ENCODE results near the genes KNSTRN, CCDC32, RMDN3, CHAC1, CHP1 and RTF1.

- RRBS, result 1% methylated on average over 11 of the region's 63 CpGs
Measured at GRCh38 chr15:40382564-40383781, at the start of gene KNSTRN. Gene KNSTRN, plus strand, starts transcription at chr15:40382721.

DNA sequence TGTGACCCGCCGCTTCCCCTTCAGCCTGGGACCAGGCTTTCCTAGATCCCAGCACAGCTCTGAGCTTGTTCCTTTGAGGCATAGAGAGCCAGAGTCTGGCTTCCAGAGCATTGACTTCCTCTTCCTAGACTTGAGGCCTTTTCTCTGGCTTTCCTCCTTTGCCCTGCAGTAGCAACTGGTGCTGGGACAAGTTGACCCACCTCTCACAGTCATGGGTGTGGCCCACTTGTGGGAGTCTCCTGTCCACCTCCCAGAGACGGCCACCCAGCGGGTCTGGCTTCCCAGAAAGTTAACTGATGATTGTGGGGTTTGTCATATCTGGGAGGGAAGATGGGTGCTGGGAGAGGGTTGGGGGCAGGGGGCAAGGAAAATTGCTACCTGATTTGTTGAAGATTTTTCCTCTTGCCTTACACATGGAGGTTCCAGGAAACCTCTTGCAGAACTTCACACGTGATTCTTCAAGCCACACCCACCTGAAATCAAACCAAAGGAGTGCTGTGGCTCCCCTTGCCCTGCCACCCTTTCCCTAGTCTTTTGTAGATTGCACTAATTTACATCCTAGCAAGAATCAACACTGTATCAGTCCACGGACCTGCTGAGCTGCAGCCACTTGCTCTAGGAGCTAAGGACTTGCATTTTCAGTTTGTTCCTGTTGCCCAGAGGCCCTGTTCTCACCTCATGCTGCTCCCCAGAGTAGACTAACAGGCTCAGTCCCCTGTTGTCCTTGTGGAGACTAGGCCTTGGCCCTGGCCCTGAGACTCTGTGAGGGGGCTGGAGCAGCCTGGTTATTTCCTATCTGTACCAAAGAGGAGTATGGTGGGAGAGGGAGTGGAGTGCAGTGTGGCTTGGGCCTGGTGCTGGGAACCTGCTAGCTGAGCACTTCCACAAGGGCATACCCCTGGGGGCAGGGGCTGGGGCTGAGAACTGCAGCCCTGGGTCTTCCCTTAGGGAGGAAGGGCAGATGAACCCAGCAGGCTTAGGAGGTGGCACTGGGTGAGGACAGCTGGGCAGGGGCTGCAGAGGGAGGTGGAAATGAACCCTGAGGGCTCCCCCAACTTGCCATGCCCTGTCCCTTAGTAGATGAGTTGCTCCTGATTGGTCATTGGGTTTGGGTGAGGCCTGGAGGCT is 3.9 kb upstream of the CHST14 start:
- RRBS, result no CpG with 5 or more reads among the region's 6 CpGs

DNA sequence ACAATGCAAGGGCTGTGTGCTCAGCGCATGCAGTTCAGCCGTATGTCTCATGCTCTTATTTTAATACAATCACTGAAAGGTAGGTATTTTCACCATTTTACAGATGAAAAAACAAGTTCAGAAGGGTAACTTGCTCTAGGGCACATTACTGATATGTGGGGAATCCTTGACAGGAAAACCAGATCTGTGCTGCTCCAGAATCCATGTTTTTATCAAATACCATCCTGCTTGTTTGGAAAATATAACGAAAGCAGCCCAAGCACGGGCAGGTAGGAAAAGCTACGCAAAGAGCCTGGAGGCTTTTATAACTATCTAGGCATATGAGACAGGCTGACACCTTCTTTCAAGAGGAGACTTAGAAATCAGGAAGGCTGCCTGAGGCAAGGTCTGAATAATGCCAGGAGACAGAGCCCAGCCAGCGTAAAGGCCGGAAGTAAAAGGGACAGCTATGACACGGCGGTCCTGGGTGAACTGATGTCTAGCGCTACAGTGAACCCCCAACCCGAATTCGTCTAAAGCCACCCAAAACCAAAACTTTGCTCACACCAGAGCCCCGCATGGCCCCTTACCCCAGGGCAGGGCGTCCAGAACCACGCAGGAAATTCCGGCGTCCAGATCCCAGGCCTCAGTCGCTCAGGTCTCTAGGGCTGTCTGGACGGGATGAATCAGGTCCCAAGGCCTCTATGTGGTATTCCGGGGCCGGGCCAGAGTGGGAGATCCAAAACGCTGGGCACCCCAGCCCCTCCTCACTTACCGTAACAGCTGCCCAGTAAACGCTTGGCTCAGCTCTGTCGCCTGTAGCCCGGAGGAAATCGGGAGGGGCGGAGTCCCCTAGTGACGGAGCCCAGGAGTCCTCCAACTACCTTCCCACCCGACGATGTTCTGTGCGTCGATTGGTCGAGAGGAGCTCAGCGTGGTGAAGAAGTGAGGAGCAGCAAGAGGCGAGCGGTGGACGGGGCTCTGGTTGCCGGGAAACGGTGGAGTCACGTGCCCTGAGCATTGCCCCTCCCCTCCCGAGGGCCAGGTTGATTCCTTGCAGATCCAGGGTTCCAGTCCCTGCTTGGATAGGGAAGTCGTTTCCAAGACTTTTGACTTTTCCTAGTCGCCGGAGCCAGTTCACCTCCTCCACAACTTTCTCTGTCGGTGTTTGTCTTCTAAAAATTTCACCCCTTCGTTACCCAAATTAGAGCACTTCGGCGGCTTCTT is at the start of gene CCDC32:
Gene CCDC32, minus strand, starts transcription at position 821 of the 1,206 bp plus-strand sequence.
- RRBS, result under 1% methylated on average over 4 of the region's 49 CpGs

GRCh38 chr15:40590559-40591089 is 3.4 kb upstream of the KNL1 start:
- RRBS, result no CpG with 5 or more reads among the region's 16 CpGs

DNA sequence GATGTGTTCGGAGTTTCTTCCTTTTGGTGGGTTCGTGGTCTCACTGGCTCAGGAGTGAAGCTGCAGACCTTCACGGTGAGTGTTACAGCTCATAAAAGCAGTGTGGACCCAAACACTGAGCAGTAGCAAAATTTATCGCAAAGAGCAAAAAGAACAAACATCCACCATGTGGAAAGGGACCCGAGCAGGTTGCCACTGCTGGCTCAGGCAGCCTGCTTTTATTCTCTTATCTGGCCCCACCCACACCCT is 18.8 kb upstream of the RAD51 start:
- RRBS, result no CpG with 5 or more reads among the region's 5 CpGs

- RRBS, result 2% methylated on average over 10 of the region's 30 CpGs
Measured at GRCh38 chr15:40754511-40755029, 484 bp downstream of the RMDN3 start.

DNA sequence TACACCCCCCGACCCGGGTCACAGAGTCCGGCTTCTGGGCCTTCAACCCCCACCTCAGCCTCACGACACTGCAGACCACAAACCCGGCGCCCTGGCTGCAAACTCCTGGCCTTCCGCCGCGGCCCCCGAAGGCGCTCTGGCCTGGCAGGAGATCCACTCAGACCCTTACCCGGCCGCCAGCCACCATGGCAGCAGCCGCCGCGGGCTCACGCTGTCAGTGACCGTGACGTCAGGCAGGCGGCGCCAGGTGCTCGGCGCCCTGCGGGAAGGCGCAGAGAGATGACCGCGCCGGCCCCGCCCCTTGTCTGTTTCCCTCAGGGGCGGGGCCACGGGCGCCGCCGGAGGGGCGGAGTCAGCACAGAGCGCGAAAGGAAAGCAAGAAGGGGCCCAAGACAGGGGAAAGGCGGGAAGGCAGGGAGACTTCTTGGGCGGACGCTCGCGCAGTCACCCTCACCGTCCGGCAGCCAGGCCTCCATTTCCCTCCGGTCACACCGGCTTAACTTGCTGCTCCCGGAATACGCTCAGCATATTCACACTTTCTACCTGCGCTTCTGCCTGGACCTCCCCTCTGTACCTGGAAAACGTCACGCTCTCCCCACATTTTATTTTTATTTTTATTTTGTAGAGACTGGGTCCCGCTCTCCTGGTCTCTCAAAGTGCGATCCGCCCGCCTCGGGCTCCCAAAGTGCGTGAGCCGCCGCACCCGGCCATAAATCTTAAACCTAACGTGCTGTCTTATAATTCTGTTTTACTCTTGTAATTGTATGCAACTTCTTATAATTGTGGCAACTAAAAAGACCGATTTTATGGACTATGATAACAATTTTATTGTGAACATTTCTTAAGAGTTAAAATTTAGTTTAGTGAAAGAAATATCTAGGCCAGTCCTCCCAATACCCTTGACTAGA is at the start of gene RMDN3:
Gene RMDN3, minus strand, starts transcription at position 225 of the 908 bp plus-strand sequence.
- RRBS, result 4% methylated on average over 14 of the region's 62 CpGs

GRCh38 chr15:40766724-40767375 is 2.9 kb upstream of the C15orf62 start:
- RRBS, result no CpG with 5 or more reads among the region's 15 CpGs

DNA sequence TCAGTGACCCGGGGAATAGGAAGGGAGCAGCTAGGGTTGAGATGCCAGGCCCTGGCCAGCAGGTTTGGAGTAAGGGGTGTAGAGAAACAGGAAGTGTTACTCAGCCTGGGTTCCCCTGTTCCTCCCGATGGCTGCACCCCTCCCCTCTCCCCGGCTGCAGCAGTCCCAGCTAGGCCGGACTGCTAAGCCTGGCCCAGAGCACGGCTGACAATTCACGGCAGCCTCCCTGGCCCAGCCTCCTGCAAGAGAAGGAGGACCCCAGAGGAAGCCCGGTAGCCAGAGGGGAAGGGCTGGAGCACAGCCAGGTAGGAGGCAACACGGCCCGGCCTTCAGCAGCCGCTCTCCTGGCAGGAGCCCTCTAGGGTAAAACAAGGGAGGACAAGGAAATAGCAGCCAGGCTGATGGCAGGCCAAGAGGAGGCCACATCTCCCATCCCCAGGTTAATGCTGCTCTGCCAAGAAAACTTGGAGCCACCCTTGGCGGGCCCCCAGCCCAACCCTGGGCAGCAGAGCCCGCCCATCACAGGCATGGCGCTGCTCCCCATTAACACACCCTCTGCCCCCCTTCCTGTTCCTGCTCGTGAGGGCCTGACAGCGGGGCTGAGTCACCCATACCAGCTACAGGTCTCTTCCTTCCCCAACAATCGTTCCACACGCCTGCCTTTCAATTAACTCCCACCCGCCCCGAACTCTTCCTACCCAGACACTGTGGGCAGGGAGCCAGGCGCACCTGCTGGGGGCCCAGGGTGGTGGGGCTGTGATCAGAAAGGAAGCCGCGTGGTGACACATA is 575 bp upstream of the C15orf62 start:
- RRBS, result 36% methylated on average over 3 of the region's 22 CpGs

GRCh38 chr15:40771123-40771586 is 1.4 kb downstream of the C15orf62 start:
- RRBS, result no CpG with 5 or more reads among the region's 5 CpGs

- RRBS, result no CpG with 5 or more reads among the region's 18 CpGs
Measured at GRCh38 chr15:40852656-40853756, 9.2 kb downstream of the SPINT1 start.

DNA sequence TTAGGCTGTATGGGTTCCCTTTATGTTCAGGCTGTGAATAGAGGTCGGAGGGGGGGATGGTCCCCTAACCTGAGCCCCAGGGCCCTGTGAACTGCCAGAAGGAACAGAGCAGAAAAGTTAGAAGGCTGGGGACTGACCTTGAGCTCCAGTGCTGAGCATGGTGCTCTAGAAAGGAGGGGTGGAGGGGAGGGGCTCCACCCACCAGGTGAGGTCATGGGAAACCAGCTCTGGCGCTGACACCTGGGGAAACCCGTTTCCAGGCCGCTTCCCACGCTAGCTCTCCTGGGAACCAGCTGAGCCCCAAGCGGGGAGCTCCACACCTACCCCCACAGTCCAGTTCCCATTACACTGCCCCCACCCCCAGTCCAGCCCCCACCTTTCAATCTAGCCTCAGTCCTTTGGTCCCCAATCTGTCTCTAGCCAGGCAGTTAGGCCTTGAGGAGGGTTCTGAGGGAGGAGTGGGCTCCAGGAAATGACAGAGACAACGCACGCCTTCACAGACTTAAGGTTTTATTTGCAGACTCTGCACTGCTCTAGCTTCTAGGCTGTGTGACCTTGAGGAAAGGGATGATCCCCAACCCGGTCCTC is 2.2 kb downstream of the RHOV start:
- RRBS, result no CpG with 5 or more reads among the region's 9 CpGs

DNA sequence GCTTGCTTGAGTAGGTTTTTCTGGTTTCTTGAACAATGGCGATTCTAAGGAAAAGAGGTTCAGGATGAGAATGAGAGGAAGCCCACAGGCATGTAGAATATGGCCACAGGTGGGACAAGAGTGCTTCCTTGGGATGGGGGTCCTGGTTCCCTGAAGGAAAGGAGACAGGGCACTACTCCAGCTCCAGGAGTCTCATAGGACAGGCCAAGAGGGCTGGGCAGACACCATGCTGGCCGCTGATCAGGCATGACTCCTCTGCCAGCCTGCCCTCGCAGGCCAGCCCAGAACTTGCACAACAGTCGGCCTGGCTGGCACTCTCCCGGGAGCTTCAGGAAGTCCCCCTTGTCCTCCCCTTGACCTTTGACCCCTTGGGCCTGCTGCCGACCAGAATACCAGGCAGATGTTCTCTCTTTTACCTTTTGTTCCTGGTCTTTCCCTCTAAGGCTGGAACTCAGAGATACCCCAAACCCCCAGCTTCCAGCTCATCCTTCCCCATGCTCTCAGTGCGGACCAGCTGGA is 15.4 kb downstream of the VPS18 start:
- RRBS, result no CpG with 5 or more reads among the region's 7 CpGs

DNA sequence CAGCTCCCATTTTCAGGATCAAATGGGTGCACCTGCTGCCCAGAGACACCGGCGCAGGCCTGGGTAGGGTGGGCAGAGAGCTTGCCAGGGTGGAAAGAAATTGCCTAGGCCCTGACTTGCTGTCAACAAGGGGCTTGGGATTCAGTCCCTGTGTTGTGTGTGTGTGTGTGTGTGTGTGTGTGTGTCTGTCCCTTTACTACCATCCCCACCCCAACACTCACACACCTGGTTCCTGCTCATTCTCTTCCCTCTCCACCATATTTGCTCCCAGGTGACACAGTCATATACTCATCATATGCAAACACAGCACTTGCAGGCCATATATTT is 3.9 kb downstream of the DLL4 start:
- RRBS, result no CpG with 5 or more reads among the region's 2 CpGs

GRCh38 chr15:40953350-40953644 is at the start of gene CHAC1:
Gene CHAC1, plus strand, starts transcription at chr15:40953471.
- RRBS, result under 1% methylated on average over 8 of the region's 25 CpGs

DNA sequence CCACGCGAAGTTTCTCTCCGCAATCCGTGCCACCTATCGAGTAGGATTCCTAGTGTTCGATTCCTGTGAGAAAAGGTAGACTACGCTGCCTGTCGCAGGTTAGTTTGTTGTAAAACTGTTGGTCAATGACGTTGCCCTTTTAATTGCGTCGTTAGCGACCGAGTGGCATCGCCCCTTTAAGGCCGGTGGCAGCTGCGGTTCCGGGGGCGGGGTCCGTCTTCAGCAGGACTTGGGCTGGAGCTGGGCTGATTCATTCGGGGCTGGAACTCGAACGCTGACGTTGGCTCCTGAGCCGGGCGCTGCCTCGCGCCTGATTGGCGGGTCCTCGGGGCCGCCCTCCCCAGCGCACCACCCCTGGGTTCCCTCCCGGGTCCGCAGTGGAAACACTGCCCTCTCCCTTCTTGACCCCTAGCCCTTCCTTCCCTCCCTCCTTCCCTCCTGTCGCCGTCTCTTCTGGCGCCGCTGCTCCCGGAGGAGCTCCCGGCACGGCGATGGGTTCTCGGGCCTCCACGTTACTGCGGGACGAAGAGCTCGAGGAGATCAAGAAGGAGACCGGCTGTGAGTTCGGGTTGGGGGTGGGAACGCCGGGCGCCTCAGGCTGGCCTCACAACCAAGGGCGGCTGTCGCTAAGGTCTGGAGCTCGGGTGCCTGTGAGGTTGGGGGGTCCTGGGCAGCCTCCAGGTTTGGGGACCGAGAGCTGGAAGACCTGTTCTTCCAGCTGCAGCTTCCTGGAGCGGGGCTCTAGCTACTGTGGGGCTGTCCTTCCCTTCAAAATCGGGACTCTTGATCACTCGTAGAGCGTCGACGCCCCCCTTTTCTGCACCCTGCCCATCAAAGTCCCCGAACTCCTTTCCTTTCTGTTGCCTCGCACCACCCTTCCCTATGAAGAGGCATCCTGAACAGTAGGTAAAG is at the start of gene CHP1:
Gene CHP1, plus strand, starts transcription at position 377 of the 912 bp plus-strand sequence.
- RRBS, result 2% methylated on average over 28 of the region's 63 CpGs

GRCh38 chr15:41331769-41332196 is 608 bp downstream of the OIP5 start:
- RRBS, result no CpG with 5 or more reads among the region's 14 CpGs

GRCh38 chr15:41333059-41333659 is 478 bp downstream of the NUSAP1 start:
- RRBS, result 0% methylated on average over 2 of the region's 27 CpGs

DNA sequence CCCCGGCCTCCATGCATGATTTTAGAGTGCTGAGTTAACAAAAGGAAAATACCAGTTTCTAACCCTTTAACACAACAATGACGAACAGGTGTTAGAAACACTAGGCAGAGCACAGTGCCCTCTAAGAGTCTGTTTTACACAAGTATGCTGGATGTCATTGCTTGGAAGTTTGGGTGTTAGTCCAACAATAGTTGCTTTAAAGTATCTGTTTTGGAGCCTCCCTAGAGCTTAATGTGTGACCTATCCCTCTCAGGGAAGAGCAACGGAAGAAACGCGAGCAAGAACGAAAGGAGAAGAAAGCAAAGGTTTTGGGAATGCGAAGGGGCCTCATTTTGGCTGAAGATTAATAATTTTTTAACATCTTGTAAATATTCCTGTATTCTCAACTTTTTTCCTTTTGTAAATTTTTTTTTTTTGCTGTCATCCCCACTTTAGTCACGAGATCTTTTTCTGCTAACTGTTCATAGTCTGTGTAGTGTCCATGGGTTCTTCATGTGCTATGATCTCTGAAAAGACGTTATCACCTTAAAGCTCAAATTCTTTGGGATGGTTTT is 22.4 kb downstream of the NDUFAF1 start:
- RRBS, result no CpG with 5 or more reads among the region's 9 CpGs

GRCh38 chr15:41416320-41417531 is at the start of gene RTF1:
Gene RTF1, plus strand, starts transcription at chr15:41417095.
- RRBS, result 2% methylated on average over 23 of the region's 95 CpGs

Measured in AG09309 (cell line).